Fibroblast of villous mesenchyme (primary cell): ENCODE measurements around a stretch of chr2.

- CAGE, long polyA plus RNA = no peak
Observed at GRCh38 chr2:213145877-213146236, 5.6 kb downstream of the IKZF2 start.

- CAGE, long polyA plus RNA = no peak
Observed at GRCh38 chr2:213216449-213216997, 65.1 kb upstream of the IKZF2 start.

DNA sequence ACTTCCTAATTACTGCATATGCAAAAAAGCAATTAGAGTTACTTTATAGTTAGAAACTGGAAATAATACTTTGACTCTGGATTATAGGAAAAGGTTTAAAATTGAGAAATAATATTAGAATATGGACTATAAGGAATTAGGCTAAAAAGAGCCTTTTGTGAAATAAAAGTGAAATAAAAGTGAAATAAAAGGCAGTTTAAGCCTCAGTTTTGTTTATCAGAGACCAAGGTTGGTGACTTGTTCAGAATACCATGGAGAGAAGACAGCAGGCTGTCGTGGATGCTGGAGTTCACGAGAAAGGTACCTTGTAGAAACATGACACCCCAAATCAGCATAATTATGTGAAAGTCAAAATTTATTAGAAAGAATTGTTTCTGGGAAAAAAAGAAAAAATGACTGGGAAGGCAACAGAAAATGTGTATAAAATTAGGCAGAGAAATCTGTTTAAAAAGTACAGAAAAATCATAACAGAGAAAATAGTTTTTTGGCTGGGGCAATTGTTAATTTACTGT is 46.5 kb upstream of the SPAG16 start:
- CAGE, long polyA plus RNA = no peak

- CAGE, long polyA plus RNA = no peak
Observed at GRCh38 chr2:213238653-213239659, 45.3 kb upstream of the SPAG16 start.

DNA sequence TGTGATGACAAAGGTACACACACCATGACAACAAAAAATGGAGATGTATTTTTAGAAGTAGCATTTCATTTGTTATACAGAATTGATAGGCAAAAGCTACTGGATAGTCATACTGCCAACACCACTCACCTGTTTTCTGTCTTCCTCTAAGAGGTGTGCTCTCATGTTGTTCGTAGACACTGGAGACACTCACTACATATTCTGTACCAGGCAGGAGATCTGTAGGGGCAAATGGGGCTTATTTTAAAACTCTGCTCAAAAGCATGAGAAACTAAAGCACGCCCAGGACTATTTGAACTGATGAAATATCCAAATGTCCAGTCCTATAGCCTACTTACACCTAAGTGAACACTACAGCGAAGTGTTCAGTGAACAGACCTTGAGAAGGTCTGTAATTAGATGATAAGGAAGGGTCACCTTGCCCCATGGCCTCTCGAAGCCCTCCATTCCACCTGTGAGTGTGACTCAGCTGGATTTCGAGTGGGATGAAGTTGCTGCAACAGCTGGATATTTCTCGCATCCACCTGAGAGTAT is 47.7 kb downstream of the FN1 start:
- CAGE, long polyA plus RNA = no peak

DNA sequence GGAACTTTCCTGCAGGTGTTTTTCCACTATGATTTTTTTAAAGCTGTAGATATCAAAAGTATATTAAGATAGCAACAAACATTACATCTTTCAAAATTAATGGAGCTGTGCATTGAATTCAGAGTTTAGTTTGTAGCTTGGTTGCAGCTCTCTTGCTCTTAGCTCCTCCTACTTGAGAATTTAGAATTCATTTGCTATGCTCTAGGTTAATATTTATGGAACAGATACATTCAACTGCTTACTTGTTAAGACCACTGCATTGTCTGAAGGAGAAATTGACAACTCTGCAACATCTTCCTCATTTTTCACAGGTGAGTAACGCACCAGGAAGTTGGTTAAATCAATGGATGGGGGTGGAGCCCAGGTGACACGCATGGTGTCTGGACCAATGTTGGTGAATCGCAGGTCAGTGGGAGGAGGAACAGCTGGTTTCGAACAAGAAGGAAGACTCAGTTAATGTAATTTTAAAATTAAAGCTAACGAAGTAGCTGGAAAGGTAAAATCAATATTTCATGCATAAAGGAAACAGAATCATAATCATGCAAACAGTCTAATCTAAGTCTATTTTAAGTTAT is 44.4 kb downstream of the FN1 start:
- CAGE, long polyA plus RNA = no peak

- CAGE, long polyA plus RNA = no peak
Observed at GRCh38 chr2:215417365-215417793, 18.5 kb downstream of the FN1 start.

DNA sequence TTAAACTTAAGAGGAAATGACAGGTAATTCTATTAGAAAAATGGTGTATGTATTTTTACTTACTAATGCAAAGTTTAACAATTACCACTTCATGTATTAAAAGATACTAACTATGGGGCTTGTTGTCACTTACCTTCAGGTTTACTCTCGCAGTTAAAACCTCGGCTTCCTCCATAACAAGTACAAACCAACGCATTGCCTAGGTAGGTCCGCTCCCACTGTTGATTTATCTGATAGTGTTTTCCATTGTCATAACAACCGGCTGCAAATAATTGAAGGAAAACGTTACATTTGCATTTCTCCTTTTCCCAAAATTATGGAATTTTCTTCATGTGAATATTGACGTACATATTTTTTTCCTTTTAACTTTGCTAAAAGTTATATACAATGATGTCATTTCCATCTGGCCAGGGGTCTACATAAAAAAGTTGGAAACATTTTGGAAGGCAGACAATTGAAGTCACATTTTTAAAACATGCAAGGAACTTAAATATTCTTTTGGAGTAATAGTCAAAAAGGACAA is 1.2 kb downstream of the FN1 start:
- CAGE, long polyA plus RNA = no peak

DNA sequence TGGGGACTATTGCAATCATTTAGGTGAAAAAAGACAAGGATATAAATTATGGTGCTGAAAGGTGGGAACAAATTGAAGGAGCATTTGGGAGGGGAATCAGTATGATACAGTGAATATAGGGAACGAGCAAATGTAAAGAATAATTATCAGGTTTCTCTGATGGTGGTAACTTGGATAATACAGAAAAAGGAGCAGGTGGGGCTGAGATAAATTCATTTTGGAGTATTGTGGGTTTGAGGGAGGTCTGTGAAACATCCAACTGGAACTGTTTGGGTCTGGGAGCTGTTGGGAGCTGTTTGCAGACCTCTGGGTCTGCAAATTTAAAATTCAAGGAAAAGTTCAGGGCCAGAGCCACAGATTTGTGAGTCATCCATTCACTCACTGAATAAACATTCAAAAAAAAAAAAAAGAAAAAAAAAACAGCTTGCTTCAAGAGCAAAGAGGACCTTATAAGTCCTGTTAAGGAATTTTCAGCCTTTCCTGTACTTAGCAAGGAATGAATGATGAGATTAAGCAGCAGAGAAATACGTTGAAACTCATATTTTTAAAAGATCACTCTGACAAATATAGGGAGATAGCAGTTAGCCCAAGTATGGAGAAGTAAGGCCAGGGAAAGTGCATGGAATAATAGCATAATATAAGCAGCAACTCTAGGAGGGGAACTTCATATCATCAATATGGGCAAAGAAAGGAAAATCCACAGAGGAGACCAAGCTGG is 257.6 kb upstream of the FN1 start:
- CAGE, long polyA plus RNA = no peak

- CAGE, long polyA plus RNA = no peak
Observed at GRCh38 chr2:216084448-216084924, 2.8 kb downstream of the TMEM169 start.

DNA sequence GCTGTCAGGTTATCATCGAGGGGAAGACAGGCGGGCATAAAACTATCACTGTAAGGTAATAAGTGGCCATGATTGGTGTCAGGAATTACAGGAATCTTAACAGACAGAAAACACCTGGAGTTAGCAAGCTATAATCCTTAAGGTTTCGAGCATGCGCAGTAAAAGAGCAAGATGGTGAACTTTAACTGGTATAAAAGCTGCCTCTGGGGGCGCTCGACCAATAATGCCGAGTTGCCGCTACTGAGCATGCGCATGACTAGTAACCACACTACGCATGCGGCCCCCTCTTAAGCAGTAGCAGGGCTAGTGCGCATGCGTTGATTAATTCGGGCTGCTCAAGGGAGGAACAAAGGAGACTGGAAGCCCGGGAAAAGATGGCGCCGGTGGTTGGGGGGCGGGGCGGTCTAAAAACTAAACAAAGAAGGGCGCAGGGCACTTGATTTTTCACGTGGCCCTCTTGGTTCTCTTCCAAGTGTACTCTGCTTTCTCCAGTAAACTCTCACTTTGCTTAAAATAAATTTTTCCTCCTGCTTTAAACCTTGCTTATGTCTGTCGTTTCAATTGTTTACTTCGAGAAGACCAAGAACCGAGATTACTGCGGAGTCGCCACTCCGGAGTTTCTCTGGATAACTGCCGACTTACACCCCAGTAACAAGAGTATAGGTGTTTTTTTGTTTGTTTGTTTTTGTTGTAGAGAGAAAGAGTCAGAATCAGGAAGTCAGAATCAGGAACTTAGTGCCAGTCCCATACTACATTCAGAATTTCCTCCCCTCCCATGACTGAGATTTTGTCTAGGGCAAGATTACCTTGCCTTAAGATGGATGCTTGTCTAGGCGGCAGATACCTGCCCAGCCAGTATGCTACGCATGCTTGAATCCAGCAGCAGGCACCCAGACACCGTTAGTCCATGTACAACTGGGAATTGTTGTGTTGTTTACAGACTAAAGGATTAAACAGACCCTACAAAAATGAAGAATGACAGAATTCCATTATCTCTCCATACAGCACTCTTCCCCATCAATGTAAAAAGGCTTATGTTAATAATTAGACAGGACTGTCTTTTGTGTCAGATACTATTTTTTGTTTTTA is 5.8 kb downstream of the XRCC5 start:
- CAGE, long polyA plus RNA = no peak

DNA sequence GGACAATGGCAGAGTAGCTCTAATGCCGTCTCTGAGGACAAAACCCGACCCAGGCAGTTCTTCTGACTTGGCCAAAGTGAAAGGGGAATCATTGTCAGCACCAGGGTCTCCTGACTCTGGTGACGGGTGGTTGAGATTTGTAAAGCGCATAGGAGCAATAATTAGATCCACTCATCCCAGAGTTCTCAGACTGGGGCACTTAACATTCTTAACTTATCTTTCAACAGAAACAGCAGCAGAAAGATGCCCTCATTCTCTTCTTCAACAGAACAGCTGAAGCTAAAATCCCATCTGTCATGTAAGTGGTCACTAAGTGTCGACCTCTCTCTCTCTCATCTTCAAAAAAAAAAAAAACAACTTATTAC is 34.3 kb upstream of the RPL37A start:
- CAGE, long polyA plus RNA = no peak

GRCh38 chr2:216504388-216505387 is 6.0 kb downstream of the RPL37A start:
- CAGE, long polyA plus RNA = no peak

DNA sequence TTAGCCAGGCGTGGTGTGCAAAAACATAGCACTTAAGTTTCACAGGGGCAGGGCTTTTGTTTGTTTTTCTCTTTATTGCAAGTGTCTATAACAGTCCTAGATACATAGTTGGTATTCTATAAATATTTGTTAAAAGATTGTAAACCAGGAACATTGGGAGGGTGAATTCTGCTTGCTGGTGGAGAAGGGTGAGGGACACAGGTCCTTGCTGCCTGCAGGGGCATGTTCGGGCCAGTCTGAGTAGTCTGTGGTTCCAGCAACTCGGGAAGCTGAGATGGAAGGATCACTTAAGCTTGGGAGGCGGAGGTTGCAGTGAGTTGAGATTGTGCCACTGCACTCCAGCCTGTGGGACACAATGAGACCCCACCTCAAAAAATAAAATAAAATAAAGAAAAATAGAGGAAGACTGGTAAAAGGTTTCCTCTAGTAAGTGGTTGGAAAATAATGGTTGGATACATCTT is 53.1 kb downstream of the RPL37A start:
- CAGE, long polyA plus RNA = no peak

GRCh38 chr2:216571743-216571965 is 61.6 kb upstream of the IGFBP2 start:
- CAGE, long polyA plus RNA = no peak

DNA sequence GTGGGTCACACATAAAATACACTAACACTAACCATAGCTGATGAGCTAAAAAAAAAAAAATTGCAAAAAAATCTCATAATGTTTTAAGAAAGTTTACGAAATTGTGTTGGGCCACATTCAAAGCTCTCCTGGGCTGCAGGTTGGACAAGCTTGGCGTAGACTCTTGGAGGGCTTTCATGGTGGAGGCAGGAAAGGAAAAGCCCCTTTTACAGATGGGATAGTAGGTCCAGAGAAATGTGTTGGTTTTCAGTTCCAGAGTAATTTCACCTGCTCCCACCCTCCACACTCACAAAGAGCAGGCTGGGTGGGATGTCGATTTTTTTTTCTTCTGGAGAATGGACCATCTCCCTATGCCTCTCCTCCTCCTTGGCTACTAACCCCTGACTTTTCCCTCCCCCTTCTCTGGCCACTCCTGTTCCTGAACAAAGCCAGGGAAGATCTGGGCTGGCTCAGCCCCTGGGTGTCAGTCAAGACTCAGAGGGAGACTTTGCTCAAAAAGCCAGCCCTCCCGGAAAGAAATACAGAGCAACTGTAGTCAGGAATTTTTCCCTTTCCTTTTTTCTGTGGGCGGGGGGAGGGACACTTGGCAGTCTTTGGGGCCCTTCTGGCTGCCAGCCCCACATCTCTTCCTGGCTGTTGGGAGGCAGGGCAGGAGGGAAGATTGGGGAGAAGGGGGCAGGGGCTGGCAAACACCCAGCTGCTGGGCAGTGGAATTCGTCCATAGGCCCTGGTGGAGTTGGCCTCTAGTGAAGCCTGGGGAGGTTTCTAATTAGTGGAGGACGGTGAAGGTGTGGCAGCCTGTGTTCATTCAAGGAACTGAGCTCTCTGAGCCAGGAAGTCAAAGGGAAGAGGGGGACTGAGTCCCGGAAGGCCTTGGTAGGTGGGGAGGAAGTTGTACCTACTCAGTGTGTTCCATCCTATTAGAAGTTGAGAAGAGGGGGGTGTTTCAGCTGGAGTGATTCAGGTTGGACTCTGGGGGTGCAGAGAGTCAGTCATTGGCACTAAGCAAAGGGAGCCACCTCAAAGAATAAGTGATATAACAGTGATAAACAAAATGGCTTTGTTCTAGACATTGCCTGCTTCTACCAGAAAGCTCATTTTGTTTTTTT is 10.8 kb downstream of the IGFBP2 start:
- CAGE, long polyA plus RNA = no peak

DNA sequence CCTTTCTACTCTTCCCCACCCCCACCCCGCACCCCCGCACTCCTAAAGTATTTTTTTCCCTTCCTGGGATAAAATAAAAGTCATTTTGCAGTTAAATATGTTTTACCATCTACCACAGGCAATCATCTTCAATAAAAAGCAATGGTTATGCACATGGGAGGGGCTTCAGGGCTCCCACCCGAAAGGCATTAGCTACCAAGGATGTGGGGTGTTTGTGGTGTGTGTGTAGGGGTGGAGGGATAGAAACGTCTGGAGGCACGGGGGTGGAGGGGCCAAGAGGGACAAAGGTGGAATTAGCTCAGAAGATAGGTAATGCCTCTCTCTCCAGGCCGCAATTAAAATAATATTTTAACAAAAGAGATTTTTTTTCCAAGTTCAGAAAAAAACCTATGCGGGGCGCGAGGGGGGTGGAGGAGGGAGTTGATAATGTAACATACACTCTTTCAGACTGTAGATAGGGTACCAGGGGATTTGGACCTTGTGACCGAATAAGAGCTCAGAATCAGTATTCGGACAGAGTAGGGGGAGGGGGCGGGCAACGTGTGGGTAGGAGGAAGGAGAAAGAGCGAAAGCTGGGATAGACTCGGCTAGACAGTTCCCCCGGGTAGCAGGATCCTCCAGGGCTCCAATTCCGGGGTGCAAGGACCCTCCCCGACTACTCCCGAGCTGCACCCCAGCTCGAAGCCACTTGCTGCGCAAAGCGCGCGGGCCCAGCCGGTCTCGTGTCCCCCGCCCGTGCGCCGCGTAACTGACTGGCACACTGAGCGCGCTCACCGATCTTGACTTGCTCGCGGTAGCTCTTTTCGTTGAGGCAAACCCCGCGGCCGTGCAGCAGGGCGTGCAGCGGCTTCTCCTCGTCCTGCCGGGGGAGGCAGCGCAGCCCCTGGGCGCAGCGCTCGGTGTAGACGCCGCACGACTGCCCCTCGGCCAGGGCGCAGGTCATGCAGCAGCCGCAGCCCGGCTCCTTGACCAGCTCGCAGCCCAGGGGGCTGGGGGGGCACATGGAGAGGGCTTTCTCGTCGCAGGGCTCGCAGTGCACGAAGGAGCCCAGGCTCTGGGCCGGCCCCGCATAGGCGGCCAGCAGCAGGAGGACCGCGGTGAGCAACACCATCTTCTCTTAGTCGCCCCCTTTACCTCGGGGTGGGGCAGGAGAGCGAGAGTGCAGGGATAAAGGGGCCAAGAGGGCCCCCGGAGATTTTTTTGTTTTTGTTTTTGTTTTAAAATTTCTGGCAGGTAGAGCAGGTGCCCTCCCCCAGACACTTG is 1.3 kb downstream of the IGFBP5 start:
- CAGE, long polyA plus RNA = no peak

GRCh38 chr2:217064822-217065213 is 205.0 kb upstream of the TNP1 start:
- CAGE, long polyA plus RNA = no peak

- CAGE, long polyA plus RNA = no peak
Observed at GRCh38 chr2:217277419-217278373, 417.8 kb upstream of the TNP1 start.

GRCh38 chr2:217398850-217399262 is 539.0 kb upstream of the TNP1 start:
- CAGE, long polyA plus RNA = no peak